Mucosa of descending colon (tissue), 1 donor: ENCODE measurements around a stretch of chr9.

DNA sequence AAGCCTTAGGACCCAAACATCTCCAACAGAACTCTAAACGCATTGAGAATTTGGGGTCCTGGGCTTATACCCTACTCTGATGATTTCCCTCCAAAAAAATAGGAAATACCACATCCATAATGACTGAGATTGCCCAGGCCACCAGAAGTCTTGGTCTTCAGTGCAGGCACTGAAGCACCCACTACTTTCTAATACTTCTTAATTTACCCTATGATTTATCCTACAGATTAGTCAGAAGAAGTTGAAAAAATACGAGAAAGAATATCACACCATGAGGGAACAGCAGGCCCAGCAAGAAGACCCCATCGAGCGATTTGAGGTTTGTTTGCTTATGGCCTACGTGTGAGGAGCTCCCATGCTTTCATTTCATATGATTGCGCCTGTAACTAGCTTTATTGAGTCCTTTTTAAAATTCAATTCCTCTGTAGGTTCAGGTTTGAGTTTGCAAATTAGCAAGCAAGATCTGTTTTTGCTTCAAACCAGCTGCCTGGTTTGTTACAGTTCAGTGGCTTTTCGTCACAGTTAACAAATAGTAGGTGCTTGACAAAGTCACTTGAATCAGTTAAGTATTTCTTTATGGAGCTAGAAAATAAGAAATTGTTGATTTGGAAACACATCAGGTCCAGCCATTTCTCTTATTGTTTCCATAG lies 56.2 kb downstream of the GPR21 start:
- PRO-cap = no peak

GRCh38 chr9:123360145-123360724 lies 4.2 kb downstream of the CRB2 start:
- PRO-cap = no peak

GRCh38 chr9:123395042-123395823 lies 39.2 kb downstream of the CRB2 start:
- PRO-cap = no peak

DNA sequence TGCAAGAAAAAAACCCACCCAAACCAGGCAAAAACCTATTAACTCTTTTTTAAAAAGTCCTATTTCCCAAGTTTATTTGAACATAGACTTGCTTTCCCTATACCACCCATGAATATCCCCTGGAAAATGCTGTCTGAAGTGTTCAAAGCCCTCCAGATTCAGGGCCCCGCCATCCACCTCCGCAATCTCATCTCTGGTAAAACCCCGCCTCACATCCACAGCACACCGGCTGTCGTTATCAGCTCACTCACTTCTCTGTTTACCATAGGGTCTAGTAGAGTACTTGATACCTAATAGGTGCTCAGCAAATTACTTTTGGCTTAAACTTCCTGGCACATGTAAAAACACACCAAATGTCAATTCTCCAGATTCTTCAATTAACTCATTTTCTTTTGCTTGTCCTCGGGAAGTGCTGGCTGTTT lies 58.6 kb downstream of the CRB2 start:
- PRO-cap = no peak

DNA sequence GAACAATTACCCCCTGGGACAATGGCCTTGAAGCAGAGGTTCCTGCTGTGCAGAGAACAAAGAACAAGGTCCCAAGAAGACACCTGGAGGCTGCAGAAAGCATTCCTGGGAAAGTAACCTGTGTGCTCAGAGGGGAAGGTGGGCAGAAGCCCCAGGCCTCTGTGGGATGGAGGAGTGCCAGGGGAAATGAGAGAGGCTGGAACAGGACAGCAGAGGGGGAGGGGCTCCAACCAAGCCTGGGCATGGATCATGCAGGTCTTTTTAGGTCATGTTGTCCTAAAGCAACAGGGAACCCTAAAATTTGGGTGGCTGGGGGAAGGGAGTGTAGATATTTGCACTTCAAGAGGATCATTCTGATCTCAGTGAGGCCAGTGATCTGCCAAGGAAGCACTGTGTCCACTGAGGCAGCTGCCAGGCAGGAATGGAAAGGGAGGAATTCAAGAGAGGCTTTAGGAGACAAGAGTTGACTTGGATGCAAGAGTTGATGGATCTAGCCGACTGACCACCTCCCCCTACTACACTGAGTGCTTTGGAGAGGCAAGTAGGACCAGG lies 126.7 kb downstream of the CRB2 start:
- PRO-cap = no peak

GRCh38 chr9:123542678-123543487 lies 186.9 kb downstream of the CRB2 start:
- PRO-cap = no peak

GRCh38 chr9:123642377-123643141 lies 286.6 kb downstream of the CRB2 start:
- PRO-cap = unidirectional peak, plus-strand start at chr9:123642834

GRCh38 chr9:123928904-123929671 lies 838 bp downstream of the DENND1A start:
- PRO-cap = bidirectional peak, plus-strand start at chr9:123929445, minus-strand start at chr9:123929249

DNA sequence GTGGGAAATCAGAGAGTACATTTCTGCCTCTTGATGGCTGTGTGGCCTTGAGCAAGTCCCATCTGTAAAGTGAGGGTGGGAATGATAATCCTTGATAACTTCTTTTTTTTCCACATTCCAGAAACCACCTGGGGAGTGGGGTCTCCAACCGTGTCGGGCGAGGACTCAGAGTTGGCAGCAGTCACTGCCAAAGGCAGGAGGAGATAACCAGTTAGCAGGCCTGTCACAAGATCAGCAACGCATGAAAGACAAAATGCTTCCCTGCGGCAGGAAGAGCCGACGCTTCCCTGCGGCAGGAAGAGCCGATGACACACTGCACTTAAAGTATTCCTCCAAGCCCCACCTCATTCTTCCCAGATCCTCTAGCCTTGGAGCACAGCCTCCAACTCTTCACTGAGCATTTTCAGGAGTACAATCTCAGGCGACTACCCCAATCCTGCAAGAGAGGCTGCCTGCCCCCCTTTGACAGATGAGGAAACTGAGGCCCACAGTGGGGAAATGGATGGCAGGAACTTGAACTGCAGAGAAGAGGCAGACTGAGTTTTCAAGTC lies 5.8 kb upstream of the NEK6 start:
- PRO-cap = no peak

GRCh38 chr9:124353355-124353978 lies 61.8 kb downstream of the PSMB7 start:
- PRO-cap = no peak

- PRO-cap = no peak
These were observed 5.7 kb downstream of the PSMB7 start for GRCh38 chr9:124409428-124410036.

- PRO-cap = no peak
These were observed 3.2 kb downstream of the ADGRD2 start for GRCh38 chr9:124453277-124454034.

- PRO-cap = no peak
These were observed 27.1 kb downstream of the ADGRD2 start for GRCh38 chr9:124477309-124477755.

GRCh38 chr9:124652407-124653091 lies 118.6 kb downstream of the NR6A1 start:
- PRO-cap = no peak

DNA sequence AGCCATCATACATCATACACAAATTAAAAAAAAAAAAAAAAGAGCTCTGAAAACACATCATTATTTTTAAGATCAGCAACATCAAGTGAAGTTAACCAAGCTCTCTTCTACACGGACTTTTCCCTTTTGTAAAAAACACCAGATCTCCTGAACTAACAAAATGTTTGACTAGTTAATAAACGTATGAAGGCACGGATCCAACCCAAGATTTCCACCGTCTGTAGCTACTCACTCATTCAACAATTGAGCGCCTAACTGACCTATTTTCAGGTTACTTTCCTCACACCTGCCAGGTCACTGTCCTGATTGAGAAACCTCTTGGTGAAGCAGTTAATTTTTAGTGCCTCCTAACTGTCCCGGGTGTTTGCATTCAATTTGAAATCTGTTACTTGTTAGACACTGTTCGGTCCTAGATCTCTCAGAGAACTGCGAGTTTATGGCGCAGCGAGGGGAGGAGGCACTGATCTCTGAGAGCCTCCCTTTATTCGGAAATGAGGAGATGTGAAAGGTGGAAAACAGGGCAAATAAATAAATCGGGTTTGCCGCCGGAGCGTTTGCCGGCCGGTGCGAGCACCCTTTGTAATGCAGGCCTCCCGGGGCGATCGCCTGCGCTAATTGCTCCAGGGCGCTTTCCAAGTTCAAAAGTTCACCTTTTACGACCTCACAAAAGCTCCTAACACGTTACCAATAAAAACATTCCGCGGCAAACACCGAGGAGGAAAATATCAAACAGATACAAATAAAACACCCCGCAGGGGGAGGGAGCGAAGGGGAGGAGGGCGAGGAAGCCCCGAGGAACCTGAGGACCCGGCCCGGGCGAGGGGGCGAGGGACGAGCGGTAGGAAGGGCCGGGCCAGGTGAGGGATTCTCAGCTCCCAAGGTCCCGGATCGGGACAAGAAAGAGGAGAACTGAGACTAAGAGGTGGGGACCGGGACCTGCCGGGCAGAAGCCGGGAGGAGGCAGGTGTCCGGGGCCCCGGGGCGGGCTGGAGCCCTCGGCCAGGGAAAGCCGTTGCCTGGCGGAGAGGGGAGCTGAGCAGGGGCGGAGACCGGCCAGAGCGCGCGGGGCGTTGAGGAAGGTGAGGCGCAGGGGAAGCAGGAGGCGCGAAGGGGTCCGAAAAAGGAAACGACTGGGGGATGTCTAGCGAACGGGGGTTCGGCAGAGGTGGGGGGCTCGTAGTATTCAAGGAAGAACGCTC lies 1.5 kb downstream of the NR6A1 start:
- PRO-cap = bidirectional peak, plus-strand start at position 690 of the sequence, minus-strand start at position 617 of the sequence

GRCh38 chr9:124855928-124857046 lies 3.0 kb downstream of the WDR38 start:
- PRO-cap = no peak

GRCh38 chr9:124941700-124942159 lies 847 bp upstream of the GOLGA1 start:
- PRO-cap = bidirectional peak, plus-strand start at chr9:124941797, minus-strand start at chr9:124941774

DNA sequence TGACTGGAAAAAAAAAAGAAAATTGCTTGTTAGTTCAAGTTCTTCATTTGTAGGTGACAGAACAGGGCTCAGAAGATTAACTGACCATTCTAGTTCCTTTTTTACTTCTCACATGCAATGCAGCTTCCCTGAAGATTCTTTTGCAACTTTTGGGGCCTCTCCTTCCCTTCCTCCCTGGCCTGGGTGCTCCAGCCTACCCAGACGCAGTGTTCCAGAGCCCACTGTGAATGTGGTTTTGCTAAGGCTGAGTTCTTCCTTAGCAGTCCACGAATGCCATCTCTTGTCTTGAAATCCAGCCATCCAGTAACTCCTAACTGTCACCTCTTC lies 2.4 kb upstream of the GAPVD1 start:
- PRO-cap = no peak

DNA sequence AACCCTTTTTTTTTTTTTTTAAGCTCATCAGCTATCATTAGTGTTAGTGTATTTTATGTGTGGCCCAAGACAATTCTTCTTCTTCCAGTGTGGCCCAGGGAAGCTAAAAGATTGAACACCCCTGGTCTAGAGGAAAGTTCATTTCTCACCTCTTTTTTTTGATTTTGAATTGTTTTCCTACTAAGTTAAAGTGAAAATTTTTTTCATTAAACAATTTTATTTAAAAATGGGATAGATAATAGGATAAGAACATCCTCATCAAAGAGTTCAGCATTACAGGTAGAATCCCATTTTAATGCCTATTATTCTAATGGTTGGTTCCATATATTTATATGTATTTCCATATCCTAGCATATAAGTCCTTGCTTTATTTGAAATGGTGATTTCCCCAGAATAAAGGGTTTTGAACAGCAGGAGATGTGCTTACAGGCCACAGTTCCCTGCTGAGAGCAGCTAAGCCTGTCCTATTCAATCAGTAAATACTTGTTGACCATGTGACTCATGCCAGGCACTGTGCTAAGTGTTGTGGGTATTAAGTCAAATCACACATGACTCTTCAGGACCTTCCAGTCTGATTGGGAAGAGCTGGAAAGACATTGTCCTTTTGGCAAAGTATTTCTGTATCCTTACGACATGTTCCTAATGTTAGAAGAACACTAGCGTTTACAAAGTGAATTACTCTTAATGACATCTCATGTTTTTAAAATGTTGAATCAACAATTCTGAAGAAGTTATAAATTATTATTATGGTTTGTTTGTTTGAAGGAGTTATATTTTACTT lies 81.8 kb downstream of the GAPVD1 start:
- PRO-cap = no peak

DNA sequence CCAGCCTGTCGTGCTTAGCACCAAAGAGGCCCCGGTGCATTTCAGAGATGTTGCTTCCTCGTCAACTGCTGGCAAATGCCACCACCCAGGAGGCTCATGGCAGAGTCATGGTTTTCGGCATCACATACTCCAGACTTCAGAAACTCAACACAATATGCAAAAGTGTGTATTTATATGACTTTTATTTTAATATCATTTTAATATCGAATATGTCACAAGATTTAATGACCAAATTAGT lies 175.5 kb downstream of the GAPVD1 start:
- PRO-cap = no peak